ENCODE data around the gene FRS2.

DNA sequence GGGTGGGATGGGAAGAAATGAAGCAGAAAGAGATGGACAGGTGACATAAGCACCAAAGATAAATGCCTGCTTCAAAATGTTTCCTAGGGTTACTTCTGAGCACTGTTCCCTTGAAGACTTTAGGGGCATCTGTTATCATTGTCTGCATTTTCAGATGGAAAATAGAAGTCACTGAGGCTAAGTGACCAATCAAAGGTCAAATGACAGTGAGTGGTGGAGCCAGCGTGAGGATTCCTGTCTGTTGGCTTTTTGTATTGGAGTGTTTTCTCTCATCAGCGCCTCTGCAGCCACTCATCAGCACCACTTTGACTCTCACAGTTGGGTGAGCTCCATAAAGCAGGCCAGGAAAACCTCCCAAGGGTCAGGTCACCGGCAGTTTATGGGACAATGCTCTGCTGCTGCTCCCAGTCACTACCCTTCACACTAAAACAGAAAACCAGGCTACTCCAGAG, 133.5 kb upstream of the CPM start:
- RAMPAGE, long total RNA: no peak
- RRBS, 2 experiments: no CpG with 5 or more reads among the region's 3 CpGs
CAGE:
- cytosol, long polyA minus RNA: no peak
- cytosol, long polyA plus RNA: no peak
- long polyA plus RNA: no peak
- nucleolus, long total RNA: no peak
- nucleus, long polyA plus RNA: no peak
- nucleus, long total RNA: no peak

GRCh38 chr12:69331684-69332641, 16.2 kb upstream of the LYZ start:
- RAMPAGE, long total RNA: no peak
- RRBS, 2 experiments: no CpG with 5 or more reads among the region's 21 CpGs
CAGE:
- cytosol, long polyA minus RNA: no peak
- cytosol, long polyA plus RNA: no peak
- long polyA plus RNA: no peak
- nucleolus, long total RNA: no peak
- nucleus, long polyA plus RNA: no peak
- nucleus, long total RNA: no peak

GRCh38 chr12:69440028-69440366, 30.2 kb upstream of the FRS2 start:
- RAMPAGE, long total RNA: no peak
- RRBS, 2 experiments: no CpG with 5 or more reads among the region's 3 CpGs
CAGE:
- cytosol, long polyA minus RNA: no peak
- cytosol, long polyA plus RNA: no peak
- long polyA plus RNA: no peak
- nucleolus, long total RNA: no peak
- nucleus, long polyA plus RNA: no peak
- nucleus, long total RNA: no peak

DNA sequence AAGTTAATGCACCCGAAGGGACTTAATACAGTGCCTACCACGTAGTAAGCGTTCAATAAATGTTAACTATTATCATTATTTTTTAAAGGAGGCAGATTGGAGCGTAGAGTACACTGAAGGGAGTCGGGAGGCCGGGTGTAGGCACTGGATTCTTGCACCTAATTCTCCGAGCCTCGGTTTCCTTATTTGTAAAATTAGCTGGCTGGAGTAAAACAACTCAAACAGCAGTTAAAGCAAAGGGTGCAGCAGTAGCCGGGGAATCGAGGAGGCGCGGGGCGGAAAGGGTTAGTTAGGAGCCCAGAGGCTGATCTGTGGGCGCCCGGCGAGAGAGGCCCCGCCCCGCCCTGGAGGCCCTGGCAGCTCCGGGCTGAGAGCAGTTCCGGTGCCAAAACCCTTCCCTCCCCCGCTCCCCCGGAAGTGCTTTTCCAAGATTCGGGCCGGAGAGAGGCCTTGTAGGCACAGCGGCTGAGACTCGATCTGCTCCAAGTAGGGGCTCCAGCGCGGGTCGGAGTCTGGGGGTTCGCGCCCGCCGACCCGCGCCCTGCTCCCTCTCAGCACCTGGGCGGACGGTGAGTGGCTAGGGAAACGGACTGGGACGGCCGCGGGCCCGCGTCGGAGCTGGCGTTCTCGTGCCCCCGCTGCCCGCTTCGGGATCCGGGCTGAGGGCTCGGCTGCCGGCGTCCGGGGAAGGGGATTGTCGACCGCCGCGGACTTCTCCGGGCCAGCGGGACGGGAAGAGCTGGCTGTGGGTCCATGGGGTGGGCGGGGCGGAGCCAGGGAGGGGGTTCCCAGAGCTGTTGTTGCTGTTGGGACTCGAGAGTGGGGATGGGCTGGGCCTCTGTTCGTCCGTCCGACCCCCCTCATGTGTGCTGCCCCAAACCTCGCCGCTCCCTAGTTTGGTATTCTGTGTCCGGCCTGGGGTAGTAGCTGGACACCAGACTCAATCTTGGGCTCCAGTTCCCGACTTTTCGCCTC, at the start of gene FRS2:
Gene FRS2, plus strand, starts transcription at position 427 of the 975 bp plus-strand sequence.
- RAMPAGE, long total RNA: no peak
- RRBS, 2 experiments: 1 to 2% methylated on average over 16 to 17 of the region's 72 CpGs
CAGE:
- cytosol, long polyA minus RNA: no peak
- cytosol, long polyA plus RNA: no peak
- long polyA plus RNA: start-site peak on the plus strand centred at position 464 of the sequence, 101 bp wide, 29 and 33 reads in 2 replicates
- nucleolus, long total RNA: no peak
- nucleus, long polyA plus RNA: no peak
- nucleus, long total RNA: no peak

DNA sequence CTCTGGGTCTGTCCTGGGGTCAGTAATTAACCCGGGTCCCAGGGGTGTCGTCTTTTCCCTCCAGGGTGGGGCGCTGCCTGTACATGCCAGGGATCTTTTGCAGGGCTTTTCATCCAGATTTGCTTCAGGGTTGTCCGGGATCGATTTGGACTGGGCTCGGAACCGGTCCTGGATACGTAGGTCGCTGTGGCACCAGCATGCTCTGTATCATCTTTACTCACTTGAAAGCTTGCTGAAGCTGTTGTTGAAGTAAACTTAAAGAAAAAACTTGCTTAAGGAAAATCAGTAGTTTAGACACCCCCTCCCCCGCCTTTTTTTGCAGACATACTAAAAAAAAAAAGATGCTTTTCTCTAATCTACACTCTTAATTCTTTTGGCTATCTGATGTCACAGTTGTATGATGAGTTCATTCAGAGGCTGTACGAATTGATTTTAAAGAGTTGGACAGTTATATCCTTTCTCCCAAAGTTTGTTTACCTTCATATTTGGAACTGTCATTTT, 799 bp downstream of the FRS2 start:
- RAMPAGE, long total RNA: no peak
- RRBS, 2 experiments: 8 to 17% methylated on average over 1 to 3 of the region's 11 CpGs
CAGE:
- cytosol, long polyA minus RNA: no peak
- cytosol, long polyA plus RNA: no peak
- long polyA plus RNA: no peak
- nucleolus, long total RNA: no peak
- nucleus, long polyA plus RNA: no peak
- nucleus, long total RNA: no peak

GRCh38 chr12:69534237-69534845, 50.9 kb upstream of the CCT2 start:
- RAMPAGE, long total RNA: no peak
- RRBS, 2 experiments: no CpG with 5 or more reads among the region's 4 CpGs
CAGE:
- cytosol, long polyA minus RNA: no peak
- cytosol, long polyA plus RNA: no peak
- long polyA plus RNA: no peak
- nucleolus, long total RNA: no peak
- nucleus, long polyA plus RNA: no peak
- nucleus, long total RNA: no peak

- RAMPAGE, long total RNA: no peak
- RRBS, 2 experiments: no CpG with 5 or more reads among the region's 4 CpGs
CAGE:
- cytosol, long polyA minus RNA: no peak
- cytosol, long polyA plus RNA: no peak
- long polyA plus RNA: no peak
- nucleolus, long total RNA: no peak
- nucleus, long polyA plus RNA: no peak
- nucleus, long total RNA: no peak
These were observed 71.6 kb downstream of the MYRFL start for GRCh38 chr12:69896423-69897311.

DNA sequence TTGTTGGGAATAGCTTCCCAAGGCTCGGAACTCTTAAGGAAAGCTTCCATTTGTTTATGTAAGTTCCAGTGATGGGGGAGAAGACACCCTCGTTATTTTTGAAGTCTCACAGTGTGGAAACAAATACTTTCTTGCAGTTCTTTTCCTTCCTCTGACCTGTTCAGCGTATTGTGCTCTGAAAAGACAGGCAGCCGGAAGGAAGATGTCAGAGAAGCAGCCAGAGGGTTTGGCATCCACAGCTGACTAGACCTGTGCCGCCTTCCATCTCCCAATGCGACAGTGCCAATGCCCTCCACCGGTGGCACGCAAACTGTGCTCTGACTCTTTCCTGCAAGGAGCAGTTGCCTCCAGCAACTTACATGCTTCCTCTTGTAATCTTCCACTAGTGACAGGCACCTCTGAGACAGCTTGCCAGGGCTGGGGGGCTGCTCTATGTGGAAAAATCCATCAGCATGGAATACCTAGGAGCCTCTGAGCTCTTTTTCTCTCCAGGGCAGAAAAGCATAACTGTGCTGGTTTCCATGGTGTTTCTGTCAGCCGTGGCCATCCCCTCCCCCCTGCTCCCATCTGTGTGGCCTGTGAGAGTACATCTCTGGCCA, 110.5 kb downstream of the MYRFL start:
- RAMPAGE, long total RNA: no peak
- RRBS, 2 experiments: 55% methylated on average over 3 of the region's 9 CpGs; no CpG with 5 or more reads in 1 of the 2 experiments
CAGE:
- cytosol, long polyA minus RNA: no peak
- cytosol, long polyA plus RNA: no peak
- long polyA plus RNA: no peak
- nucleolus, long total RNA: no peak
- nucleus, long polyA plus RNA: no peak
- nucleus, long total RNA: no peak

DNA sequence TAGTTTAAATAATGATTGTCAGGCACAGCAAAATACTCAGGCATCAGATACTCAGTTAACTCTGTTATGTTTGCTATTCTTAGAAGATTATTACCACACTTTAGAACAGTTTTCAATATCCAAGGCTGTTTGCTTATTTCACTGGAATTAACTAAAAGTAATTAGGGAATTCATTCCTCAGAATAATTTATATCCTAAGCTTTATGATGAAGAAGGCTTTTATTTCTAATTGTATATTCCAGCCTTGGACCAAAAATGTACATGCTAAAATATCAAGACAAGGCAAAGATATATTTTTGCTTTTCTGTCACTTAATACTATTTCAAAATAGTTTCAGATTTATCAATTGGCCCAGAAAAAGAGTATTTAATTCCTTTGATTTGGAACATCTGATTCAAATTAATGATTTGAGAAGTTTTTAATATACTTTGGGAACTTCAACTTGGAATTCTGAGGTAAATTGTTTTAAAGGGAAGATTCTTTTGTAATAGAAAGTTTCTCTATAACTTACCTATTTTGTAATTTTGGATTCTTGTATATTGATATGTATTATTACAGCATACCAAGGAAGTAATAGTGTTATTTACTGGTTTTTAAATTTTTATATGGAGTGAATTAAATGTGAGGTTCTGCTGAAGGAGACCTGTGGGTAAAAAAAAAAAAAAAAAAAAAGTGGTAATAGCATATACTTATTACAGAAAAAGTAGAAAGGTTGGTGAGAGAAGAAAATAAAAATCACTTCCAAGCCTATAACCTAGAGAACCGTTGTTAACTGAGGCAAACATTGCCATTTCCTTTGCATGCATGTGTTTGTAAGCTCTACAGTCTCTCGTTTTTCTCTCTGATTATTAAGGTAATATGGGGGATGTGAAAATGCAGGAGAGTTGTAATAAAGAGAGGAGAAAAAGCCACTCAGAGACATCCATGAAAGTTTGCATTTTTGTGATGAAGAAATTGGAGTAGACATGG, 13.0 kb downstream of the CNOT2 start:
- RAMPAGE, long total RNA: no peak
- RRBS, 2 experiments: no CpG with 5 or more reads among the region's 2 CpGs
CAGE:
- cytosol, long polyA minus RNA: no peak
- cytosol, long polyA plus RNA: no peak
- long polyA plus RNA: no peak
- nucleolus, long total RNA: no peak
- nucleus, long polyA plus RNA: no peak
- nucleus, long total RNA: no peak

DNA sequence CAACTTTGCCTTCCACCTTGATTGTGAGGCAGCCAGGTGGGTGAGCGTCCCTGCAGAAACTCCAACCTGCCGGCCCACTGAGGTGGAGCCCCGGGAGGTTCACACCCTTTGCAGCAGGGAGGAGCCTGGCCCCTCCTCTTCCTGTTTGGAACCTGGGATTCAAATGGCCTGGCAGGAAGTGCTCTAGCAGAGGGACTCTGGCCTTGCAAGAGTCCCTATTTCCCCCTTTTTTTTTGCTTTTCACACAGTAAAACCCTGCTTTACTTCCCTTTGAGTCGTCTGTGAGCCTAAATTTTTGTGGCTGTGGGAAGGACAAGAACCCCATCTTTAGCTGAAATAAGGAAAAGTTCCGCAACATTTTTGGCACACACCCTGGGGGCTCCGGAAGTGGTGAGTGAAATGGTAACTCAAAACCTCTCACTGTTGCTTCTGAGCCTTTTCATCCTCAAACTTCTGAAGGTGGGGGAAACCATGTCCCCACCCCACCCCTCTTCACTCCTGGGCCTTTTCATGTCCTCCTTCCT, 101.9 kb downstream of the KCNMB4 start:
- RAMPAGE, long total RNA: start-site peak on the plus strand centred at position 164 of the sequence, 57 bp wide, 95 and 62 reads in 2 replicates
- RRBS, 2 experiments: no CpG with 5 or more reads among the region's 6 CpGs
CAGE:
- cytosol, long polyA minus RNA: no peak
- cytosol, long polyA plus RNA: start-site peak on the plus strand centred at position 160 of the sequence, 14 bp wide, 48 and 51 reads in 2 replicates
- long polyA plus RNA: no peak
- nucleolus, long total RNA: start-site peak on the plus strand centred at position 168 of the sequence, 12 bp wide, 44 reads
- nucleus, long polyA plus RNA: no peak
- nucleus, long total RNA: no peak

DNA sequence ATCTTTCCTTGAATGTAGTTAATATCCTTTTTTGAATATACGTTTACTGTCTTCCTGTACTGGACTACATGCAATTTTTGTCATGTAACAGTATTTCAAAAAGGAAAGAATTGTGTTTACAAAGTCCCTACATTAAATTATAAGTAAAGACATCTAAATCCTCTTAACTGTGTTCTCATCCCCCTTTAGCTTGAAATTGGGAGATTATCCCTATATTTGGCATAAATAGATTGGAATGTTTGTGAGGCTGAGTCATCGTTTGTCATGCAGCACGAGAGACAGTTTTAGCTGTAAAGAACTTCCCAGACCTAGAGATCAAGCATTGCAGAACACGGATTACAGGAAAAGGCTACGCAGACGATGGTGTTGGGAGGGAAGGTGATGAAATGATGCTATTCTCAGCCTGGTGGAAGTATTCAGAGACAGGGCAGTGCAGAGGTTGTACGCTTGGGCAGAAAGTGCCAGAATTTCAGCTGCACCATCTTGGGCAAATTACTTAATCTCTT, 93.8 kb downstream of the PTPRB start:
- RAMPAGE, long total RNA: no peak
- RRBS, 2 experiments: no CpG with 5 or more reads among the region's 7 CpGs
CAGE:
- cytosol, long polyA minus RNA: no peak
- cytosol, long polyA plus RNA: no peak
- long polyA plus RNA: no peak
- nucleolus, long total RNA: no peak
- nucleus, long polyA plus RNA: no peak
- nucleus, long total RNA: no peak

GRCh38 chr12:70557385-70558506, 79.5 kb downstream of the PTPRB start:
- RAMPAGE, long total RNA: no peak
- RRBS, 2 experiments: no CpG with 5 or more reads among the region's 7 CpGs
CAGE:
- cytosol, long polyA minus RNA: no peak
- cytosol, long polyA plus RNA: no peak
- long polyA plus RNA: no peak
- nucleolus, long total RNA: no peak
- nucleus, long polyA plus RNA: no peak
- nucleus, long total RNA: no peak

DNA sequence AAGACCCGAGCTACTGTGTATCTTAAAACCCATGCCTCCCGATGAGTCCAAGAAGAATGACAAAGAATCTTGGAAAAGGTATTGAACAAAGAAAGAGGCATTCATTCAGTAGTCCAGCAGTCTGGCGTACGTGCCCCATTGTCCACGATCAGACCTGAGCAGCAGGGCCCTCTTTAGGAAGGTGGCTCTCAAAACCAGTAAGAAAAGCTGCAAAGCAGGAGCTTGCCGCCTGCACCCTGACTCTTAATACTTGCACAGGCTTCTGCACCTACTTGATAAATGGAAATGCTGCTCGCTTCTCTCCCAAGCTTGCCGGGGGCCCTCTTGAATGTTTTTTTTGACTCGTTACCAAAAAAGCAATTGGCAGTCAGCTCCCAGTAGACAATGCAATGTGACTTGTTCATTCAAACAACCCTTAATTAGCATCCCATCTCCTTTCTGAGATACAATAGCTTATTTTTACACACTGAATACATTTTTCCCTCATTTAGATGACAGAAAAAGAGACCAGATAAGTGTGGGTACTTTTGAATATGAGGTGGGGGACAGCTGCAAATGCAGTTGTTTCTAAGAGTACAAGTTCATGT, 27.2 kb upstream of the PTPRB start:
- RAMPAGE, long total RNA: no peak
- RRBS, 2 experiments: no CpG with 5 or more reads among the region's 9 CpGs
CAGE:
- cytosol, long polyA minus RNA: no peak
- cytosol, long polyA plus RNA: no peak
- long polyA plus RNA: no peak
- nucleolus, long total RNA: no peak
- nucleus, long polyA plus RNA: no peak
- nucleus, long total RNA: no peak

DNA sequence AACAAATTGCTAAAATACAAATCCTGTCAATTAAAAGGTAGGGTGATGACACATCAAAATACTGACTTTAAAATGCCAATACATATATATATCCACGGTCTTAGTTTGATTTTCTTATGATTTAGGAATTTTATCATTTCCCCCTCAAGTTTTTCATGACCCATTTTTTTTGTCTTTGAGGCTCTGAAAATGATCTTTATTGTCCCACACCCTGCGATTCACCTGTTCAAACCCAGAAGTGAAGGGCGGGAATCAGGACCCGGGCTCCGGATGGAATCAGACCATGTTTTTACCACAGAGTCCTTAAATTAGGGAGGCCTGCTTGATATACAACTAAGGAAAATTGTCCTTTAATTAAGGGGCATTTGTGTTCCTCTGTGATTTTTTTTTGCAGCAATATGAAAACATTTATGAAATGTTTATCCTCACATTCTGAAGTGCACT, 794 bp downstream of the TSPAN8 start:
- RAMPAGE, long total RNA: no peak
- RRBS, 2 experiments: no CpG with 5 or more reads among the region's 5 CpGs
CAGE:
- cytosol, long polyA minus RNA: no peak
- cytosol, long polyA plus RNA: no peak
- long polyA plus RNA: no peak
- nucleolus, long total RNA: no peak
- nucleus, long polyA plus RNA: no peak
- nucleus, long total RNA: no peak

DNA sequence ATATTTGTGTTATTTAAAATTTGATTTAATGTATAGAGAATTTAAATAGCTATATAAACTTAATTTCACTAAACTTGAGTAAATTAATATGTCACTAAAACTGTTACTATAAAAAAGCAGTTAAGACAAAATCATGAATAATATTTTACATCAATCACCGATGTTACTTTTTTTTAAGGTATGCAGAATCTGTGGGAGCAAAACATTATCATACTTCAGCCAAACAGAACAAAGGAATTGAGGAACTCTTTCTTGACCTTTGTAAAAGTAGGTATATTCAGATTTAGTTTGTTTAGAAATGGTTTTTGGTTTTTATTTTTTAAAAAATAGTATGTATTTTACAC, 27.7 kb downstream of the RAB21 start:
- RAMPAGE, long total RNA: no peak
- RRBS, 2 experiments: no CpG with 5 or more reads among the region's 1 CpG
CAGE:
- cytosol, long polyA minus RNA: no peak
- cytosol, long polyA plus RNA: no peak
- long polyA plus RNA: no peak
- nucleolus, long total RNA: no peak
- nucleus, long polyA plus RNA: no peak
- nucleus, long total RNA: no peak

GRCh38 chr12:72271149-72272000, 795 bp upstream of the TRHDE start:
- RAMPAGE, long total RNA: no peak
- RRBS, 2 experiments: no CpG with 5 or more reads among the region's 36 CpGs
CAGE:
- cytosol, long polyA minus RNA: no peak
- cytosol, long polyA plus RNA: no peak
- long polyA plus RNA: no peak
- nucleolus, long total RNA: no peak
- nucleus, long polyA plus RNA: no peak
- nucleus, long total RNA: no peak

GRCh38 chr12:72273282-72273895, 1.2 kb downstream of the TRHDE start:
- RAMPAGE, long total RNA: no peak
- RRBS, 2 experiments: 10 to 31% methylated on average over 25 of the region's 47 CpGs
CAGE:
- cytosol, long polyA minus RNA: no peak
- cytosol, long polyA plus RNA: no peak
- long polyA plus RNA: no peak
- nucleolus, long total RNA: no peak
- nucleus, long polyA plus RNA: no peak
- nucleus, long total RNA: no peak

DNA sequence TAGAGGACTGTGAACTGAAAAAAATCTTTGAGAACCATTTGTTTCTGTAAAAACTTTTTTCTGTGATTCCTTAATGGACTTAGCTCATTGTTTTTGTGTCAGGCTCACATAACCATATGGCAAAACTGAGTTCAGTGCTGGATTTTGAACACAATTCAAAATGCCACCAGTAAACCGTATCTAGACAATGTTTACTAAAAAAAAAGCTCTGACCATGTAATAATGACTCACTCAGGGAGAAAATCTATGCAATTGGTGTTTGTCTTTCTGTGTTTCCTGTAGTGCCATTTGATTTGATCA, 5.3 kb downstream of the TRHDE start:
- RAMPAGE, long total RNA: no peak
- RRBS, 2 experiments: no CpG with 5 or more reads among the region's 1 CpG
CAGE:
- cytosol, long polyA minus RNA: no peak
- cytosol, long polyA plus RNA: no peak
- long polyA plus RNA: no peak
- nucleolus, long total RNA: no peak
- nucleus, long polyA plus RNA: no peak
- nucleus, long total RNA: no peak

GRCh38 chr12:73129509-73129754, 857.3 kb downstream of the TRHDE start:
- RAMPAGE, long total RNA: no peak
- RRBS, 2 experiments: no CpG with 5 or more reads among the region's 5 CpGs
CAGE:
- cytosol, long polyA minus RNA: no peak
- cytosol, long polyA plus RNA: no peak
- long polyA plus RNA: no peak
- nucleolus, long total RNA: no peak
- nucleus, long polyA plus RNA: no peak
- nucleus, long total RNA: no peak

DNA sequence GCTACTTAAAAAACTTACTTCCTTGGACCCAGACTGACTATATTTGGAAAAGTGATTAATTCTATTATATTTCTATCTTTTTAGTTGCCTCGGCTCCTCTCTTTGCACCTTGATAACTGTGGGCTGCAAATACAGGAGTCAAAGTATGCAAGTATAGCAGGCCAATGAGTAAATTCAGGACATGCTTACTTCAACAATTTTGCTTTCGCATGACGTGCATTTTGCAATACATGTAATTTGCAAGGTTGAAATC, 1069.3 kb downstream of the TRHDE start:
- RAMPAGE, long total RNA: no peak
- RRBS, 2 experiments: no CpG with 5 or more reads among the region's 3 CpGs
CAGE:
- cytosol, long polyA minus RNA: no peak
- cytosol, long polyA plus RNA: no peak
- long polyA plus RNA: no peak
- nucleolus, long total RNA: no peak
- nucleus, long polyA plus RNA: no peak
- nucleus, long total RNA: no peak